Mesenchymal stem cell of the bone marrow (primary cell): ENCODE measurements around a stretch of chr3.

GRCh38 chr3:152193562-152194405, 74.9 kb upstream of the MBNL1 start:
- CAGE, long polyA plus RNA = no peak

- CAGE, long polyA plus RNA = no peak
Observed at GRCh38 chr3:152197810-152198472, 70.8 kb upstream of the MBNL1 start.

DNA sequence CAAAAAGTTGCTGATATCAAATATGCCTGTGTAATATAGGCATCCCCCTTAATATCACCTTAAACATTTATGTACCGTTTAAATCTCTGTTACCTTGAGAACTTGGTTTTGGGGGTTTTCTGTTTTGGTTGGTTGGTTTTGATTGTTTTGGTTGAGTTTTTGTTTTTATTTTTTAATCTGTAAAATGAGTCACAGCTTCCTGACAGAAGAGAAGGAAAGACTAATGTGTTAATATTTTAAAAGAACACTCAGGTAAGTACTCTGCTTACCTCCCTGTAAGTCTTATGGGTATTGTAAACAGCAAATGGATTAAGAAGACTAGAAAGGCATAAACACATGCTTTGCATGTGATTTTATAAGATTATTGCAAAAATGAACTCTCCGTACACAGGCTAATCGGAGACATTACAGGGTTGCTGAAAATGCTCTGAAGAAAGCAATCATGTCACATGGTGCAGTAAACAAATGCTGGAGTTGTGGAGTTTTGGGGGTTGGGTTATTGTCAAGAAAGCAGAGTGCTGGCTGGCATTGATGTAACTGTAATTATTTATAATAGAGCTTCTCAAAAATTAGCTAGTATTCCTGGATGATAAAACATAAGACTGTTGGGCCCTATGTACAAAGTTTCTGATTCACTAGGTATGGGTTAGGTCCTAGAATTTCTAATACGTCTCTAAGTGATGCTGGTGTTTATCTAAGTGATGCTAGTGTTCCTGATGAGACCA, 69.4 kb upstream of the MBNL1 start:
- CAGE, long polyA plus RNA = no peak

- CAGE, long polyA plus RNA = no peak
Observed at GRCh38 chr3:152271357-152272286, 2.9 kb downstream of the MBNL1 start.

- CAGE, long polyA plus RNA = no peak
Observed at GRCh38 chr3:152298509-152299162, 29.9 kb downstream of the MBNL1 start.

DNA sequence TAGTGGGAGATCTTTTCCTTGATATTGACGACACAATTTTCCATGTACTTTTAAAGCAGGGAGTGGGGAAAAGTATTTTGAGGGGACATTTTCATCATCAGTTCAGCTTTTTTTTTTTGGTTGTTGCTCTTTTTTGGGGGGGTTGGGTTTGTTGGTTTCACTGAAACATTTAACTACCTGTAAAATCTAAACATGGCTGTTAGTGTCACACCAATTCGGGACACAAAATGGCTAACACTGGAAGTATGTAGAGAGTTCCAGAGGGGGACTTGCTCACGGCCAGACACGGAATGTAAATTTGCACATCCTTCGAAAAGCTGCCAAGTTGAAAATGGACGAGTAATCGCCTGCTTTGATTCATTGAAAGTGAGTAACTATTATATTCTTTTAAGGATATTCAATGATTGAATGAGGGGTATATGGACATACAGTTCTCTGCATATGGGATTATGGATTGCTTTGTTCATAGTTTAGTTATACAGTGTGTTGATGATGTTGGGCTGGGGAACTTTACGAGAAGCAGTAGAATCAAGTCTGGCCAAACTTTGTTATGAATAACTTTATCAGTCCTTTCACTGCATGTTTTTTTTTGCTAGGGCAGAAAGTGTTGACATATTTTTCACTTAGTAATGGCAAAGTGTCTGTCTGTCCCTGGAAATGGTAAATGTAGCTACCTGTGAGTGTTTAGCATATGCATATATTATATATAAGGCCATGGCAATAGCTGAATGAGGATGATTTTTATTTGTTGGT, 31.4 kb downstream of the MBNL1 start:
- CAGE, long polyA plus RNA = no peak

- CAGE, long polyA plus RNA = no peak
Observed at GRCh38 chr3:152338324-152338622, 69.5 kb downstream of the MBNL1 start.

DNA sequence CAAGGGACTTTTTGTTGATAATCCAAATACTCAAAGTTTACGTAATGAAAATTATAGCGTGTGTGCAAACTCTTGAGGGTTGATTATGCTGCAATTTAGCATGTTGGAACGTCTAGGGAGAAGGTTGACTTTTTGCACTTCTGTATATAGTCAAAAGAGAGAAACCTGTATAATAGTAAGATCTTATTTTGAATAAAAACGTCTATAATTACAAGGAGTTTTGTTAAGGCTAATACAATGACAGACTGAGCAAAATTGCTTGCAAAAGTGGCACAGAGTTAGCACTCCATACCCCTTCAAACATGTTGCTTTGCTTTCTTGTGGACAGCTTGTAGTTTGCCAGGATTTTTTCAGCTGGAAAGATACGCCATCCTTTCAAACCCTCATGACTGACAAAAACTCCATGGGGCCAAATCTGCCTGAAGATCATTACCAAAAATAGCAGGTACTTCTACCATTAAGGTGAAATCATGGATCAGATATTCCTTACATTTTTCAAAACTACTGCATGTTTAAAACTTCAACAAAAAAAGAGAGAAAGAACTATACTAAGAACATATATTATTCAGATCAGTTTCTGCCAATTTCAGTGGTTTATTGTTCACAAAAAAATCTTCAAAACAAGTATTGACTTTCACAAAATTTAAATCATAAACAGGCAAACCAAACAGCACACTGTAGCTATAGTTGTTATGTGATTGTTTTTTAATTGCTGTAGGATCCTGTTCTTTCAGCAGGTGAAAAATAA, 196.1 kb downstream of the MBNL1 start:
- CAGE, long polyA plus RNA = no peak

DNA sequence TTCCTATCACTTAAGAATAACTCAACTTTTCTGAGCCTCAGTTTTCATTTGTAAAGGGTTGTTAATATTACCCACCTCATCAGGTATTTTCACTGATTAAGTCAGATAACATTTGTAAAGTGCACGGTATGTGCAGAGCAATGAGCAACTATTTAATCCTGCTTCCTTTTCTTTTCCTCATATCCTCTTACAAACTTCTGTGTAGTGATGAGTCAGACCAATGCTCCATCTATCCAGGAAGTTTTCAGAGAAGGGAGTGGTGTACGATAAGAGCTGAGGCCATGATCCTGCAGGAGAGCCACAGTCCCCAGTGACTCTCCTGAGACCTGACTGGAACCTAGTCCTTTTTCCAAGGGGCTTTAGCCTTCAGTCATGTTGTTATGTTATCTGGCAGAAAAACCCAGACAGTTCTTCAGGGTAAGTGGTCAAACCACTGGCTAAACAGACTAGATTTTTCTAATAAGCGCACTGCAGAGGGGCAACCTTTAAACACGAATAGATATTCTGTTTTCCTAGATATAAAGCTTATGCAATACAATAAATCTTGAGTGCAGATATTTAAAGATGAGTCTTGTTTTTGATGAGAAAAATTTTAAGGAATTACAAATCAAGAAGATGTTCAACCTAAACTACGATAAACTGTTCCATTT, 110.5 kb upstream of the RAP2B start:
- CAGE, long polyA plus RNA = no peak

DNA sequence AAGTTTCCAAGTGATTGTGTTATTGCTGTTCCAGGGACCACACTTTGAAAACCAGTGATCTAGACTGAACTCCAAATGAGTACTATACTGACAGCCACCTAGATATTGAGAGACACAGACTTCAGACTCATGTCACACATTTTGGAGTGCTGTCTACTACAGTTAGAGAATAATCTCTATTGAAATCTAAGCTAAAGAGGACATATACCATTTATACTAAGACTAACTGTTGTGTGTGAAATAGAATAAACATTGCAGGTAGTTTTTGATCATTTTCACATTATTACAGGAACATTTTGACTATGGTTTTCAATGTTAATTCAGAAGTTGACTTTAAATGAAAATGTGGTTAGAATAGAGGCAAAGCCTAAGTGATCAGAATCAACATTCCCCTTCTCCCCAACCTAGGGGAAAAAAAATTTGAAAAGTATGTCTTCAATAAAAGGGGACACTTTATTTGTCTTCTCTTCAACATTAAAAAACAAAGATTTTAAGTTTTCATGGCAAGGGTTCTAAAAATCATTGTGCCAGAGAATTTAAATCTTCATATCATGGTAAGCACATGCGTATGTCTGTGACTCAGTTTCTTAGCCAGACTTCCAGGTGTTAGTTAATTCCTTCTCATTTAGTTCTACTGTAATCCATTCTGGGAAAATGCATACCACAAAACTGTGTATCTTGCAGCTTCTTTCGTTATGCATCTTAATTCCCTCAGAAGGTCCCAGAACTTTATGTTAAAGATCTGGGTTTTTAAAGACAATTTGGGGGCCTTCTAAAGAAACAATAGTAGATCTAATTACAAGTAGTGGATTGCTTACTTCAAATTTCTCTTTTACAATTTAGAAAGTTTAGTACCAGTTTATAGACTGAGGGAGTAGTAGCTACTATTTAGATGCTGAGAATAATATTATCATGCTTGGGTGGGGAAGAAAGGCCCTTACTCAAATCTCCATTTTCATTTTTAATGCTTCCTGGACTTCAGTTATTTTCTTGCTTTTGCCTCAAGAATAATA, 5.7 kb downstream of the RAP2B start:
- CAGE, long polyA plus RNA = no peak

GRCh38 chr3:153285838-153286637, 124.0 kb downstream of the RAP2B start:
- CAGE, long polyA plus RNA = no peak

DNA sequence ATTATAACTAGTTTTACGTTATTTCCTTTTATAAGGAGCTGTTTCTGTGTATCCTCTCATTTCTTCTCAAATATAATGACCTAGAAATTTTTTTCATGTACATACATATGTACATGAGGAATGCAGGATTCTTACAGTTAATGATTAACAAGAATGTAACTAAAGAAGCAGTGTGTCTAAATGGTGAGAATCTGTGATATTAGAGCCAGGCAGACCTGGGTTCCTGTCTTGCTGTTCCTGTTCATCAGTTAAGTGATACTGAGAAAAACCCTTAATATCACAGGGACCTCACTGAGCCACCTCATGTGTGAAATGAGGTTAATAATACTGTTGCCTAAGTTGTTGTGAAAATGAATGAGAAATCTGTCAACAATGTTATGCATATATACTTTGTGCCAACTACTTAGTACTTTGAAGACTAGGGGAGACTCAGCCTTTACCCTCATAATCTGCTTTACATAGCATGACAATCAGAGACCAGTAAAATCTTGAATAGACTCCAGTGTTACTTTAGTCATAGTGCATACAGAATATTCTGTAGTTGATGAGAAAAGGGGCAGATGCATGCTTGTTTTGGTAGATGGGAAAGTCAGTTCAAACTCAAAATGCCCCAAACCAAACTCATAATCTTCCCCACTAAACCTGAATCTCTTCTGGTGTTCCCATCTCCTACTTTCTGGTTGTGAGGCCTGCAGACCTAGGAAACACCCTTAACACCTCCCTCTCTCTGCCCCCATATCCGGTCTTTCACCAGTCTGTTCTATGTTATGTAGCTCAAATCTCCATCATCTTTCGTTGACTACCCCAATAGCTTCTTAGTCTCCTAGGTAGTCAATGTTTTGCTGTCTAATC, 4.7 kb downstream of the ARHGEF26 start:
- CAGE, long polyA plus RNA = no peak

DNA sequence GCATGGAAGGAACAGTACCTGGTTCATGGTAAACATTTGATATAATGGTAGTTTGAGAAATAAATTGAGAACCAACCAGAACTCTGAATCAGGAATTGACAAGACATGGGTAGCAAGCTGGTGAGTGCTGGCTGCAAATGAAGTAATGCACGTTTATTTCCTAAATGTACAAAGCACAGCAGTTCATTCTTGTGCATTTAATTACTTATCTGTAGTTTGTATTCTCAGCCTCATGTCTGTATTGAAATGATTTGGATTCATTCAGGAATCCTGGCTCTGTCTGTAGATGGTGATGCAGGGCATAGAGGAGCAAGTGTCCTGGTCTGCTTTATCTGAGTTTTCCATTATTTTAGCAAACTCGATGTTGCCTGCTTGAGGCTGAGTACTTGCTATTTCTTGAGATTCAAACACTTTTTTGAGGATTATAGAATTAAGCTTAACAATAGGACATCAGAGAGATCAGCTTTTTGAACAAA, 23.2 kb downstream of the ARHGEF26 start:
- CAGE, long polyA plus RNA = no peak

DNA sequence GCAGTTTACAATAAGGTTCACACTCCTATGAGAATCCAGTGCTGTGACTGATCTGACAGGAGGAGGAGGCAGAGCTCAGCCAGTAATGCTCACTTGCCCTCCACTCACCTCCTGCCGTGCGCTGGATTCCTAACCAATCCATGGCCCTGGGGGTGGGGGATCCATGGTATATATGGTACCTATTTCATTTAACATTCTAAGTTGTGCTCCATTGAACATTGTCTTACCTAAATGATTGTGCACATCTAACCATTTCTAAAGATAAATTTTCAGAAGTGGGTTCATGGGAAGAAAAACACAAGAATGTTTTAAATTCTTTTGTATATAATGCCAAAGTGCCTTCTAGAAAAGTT, 91.5 kb downstream of the ARHGEF26 start:
- CAGE, long polyA plus RNA = no peak

DNA sequence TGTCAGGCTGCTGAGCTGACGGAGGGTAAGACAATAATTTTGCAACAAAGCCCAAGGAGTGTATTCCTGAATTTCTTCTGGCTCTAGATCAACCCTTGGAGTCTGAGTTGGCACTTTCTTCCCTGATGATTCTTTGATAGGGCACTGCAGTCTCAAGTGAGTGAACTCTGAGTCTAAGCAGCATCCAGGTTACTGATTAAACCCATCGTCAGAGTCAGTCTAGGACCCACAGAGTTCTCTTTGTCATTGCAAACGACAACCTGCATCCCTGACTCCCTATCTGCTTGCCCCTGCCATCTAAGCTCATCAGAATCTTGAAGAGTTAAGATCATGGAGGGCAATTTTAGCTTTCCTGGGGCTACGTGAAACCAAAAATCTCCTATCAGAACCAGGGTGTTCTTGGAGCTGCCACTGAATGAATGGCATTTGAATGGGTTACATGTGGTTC, 58.6 kb downstream of the MME start:
- CAGE, long polyA plus RNA = no peak

GRCh38 chr3:155193860-155194217, 99.6 kb downstream of the STRIT1 start:
- CAGE, long polyA plus RNA = no peak

GRCh38 chr3:155598674-155599096, 146.2 kb downstream of the PLCH1 start:
- CAGE, long polyA plus RNA = no peak

DNA sequence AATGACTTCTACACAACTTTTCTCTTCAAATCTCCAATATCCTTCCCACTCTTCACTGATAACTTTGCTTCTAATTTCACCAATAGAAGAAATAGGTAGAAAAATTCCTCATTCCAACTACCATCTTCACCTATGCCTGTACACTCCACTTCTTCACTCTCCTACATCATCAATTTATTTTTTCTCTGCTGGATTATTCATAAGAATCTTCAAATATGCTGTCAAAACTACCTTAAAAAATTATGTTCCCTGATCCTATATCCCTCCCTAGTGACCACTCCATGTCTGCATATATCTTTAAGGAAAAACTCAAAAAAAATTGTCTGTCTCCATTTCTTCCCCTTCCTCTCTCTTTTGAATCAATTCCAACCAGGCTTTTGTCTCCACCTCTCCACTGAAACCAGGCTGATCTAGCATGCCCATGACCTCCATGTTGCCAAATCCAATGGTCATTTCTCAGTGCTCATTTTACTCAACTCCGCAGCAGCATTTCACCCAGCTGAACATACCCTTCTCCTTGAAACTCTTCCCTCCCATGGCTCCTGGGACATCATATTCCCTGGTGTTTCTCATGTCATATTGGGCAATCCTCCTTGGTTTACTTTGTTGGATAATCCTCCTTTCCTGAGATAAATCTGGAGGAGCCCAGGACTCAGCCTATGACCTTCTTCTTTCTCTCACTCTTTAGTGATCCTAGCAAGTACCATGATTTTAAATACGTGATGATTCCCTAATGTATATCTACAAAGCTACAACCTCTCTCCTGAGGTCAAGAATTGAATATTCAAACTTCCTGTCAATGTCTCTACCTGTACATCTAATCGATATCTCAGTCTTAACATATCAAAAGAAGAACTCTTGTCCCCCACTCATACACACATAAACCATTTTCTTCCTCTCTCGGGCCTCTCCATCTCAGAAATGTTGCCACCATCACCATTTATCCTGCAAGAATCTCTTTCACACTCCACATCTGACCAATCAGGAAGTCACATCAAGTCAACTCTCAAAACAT, 90.9 kb downstream of the PLCH1 start:
- CAGE, long polyA plus RNA = no peak

DNA sequence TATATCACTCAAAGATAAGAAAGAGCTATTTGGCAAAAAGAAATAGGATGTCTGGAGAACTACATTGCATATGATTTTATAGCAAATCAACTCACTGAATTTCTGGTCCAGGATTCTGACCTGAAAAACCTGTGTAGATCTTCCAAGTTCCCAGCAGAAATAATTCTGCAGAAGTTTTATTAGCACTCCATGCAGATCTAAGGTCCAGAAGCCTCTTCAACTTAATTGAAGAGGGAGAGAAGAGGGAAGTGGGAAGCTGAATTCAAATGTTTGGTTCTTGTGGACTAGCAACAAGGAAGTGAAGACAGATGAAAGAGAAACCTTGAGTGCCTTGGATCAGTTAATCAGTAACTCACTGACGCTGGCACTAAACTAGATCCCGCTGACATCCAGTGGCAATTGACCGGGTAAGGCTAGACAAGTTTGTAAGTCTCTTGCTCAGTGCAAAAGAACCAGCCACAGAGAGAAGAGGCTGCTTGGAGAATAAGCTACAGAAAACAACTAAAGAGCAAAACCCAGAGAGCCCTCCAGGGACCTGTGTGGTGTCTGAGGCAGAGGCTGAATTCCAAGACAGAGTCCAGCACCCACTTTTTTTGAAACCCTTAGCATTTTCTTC, 7.1 kb downstream of the PLCH1 start:
- CAGE, long polyA plus RNA = no peak

DNA sequence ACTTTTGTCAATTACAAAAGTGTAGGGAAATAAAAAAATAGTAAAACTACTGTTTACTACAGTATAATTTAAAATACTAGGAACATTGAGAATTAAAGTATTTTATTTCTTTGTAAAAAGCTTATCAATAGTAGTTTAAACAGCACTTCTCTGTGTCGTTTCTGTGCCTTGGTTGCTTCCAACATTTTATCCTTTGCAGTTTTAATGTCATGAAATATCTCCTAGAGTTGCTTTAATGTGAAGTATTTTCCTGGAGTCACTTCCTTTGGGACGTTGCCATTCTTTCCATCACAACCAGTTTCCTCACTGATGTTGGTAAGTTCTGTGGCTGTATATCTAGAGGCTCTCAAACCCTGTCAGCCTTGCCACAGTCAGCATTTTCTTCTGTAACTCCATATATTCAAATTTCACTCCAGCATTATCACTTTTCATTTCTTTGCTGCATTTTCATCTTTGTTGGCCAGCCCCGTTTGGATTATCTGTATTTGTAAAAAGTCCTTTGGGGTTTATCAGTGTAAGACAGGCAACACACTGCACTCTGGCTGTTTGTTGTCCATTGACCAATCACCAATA, 20.1 kb downstream of the GMPS start:
- CAGE, long polyA plus RNA = no peak